A549 (cell line): ENCODE measurements around a stretch of chr1.

GRCh38 chr1:26864546-26865622, 1.9 kb downstream of the SFN start:
- PRO-cap: bidirectional peak, plus-strand start at chr1:26865385, minus-strand start at chr1:26865066
CAGE:
- cytosol, long polyA plus RNA: no peak
- long polyA plus RNA: no peak
- nucleus, long polyA plus RNA: no peak

DNA sequence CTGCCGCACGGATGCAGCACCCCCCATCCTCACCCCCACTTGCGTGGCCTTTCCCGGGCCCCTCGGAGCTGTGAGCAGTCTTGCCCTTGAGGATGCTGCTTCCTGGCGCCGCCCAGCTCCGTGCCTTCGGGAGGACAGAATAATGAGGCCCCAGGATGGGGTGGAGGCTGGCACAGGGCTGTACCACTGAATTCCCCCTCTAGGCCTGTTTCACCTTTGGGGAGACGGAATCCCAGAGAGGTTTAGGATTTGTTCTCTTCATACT, 1.3 kb downstream of the TRNP1 start:
- PRO-cap: no peak
CAGE:
- cytosol, long polyA plus RNA: no peak
- long polyA plus RNA: no peak
- nucleus, long polyA plus RNA: no peak

GRCh38 chr1:27145364-27146041, 9.4 kb downstream of the SLC9A1 start:
- PRO-cap: no peak
CAGE:
- cytosol, long polyA plus RNA: no peak
- long polyA plus RNA: no peak
- nucleus, long polyA plus RNA: no peak

- PRO-cap: no peak
CAGE:
- cytosol, long polyA plus RNA: no peak
- long polyA plus RNA: no peak
- nucleus, long polyA plus RNA: no peak
These were observed 665 bp downstream of the SLC9A1 start for GRCh38 chr1:27154235-27154685.

DNA sequence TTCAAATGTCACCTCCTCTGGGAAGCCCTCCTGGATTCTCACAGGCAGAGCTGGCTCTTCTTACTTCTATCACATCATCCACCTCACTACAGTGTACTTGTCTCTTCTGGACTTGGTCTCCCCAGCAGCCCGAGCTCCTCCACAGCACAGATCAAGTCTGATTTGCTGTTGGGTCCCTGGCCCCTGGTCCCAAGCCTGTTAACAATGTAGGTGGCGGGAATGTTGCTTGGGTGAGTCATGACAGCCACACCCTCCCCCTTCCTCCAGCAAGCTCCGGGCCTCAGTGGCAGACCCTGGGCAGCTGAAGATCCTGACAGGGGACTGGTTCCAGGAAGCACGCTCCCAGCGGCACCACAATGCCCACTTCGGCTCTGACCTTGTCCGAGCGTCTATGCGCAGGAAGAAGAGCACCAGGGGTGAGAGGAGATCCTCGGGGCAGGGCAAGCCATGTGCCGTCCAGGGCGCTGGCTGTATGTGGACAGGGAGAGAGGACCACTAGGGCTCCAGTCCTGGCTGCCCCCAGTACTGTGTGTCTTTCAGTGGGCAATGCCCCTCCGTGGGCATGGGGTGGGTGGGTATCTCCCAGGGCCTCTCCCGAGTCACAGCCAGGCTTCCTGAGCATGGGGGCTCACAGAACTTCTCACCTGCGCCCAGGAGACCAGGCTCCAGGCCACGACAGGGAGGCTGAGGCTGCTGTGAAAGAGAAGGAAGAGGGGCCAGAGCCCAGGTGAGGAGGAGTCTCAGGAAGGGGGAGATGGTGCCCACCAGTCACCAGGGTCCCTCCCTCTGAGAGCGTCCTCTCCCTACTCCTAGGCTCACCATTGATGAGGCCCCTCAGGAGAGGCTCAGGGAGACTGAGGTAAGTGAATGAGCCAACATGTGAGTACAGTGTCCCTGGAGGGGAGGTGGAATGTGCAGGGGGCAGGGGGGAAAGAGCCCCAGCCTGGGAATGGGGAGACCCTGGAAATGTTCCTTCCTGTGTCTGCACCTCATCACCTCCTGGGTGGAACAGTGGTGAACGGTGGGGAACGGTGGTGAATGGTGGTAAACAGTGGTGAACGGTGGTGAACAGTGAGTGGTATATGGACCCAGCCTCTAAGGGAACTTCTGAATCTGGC, 5.7 kb downstream of the SYTL1 start:
- PRO-cap: no peak
CAGE:
- cytosol, long polyA plus RNA: no peak
- long polyA plus RNA: no peak
- nucleus, long polyA plus RNA: no peak

DNA sequence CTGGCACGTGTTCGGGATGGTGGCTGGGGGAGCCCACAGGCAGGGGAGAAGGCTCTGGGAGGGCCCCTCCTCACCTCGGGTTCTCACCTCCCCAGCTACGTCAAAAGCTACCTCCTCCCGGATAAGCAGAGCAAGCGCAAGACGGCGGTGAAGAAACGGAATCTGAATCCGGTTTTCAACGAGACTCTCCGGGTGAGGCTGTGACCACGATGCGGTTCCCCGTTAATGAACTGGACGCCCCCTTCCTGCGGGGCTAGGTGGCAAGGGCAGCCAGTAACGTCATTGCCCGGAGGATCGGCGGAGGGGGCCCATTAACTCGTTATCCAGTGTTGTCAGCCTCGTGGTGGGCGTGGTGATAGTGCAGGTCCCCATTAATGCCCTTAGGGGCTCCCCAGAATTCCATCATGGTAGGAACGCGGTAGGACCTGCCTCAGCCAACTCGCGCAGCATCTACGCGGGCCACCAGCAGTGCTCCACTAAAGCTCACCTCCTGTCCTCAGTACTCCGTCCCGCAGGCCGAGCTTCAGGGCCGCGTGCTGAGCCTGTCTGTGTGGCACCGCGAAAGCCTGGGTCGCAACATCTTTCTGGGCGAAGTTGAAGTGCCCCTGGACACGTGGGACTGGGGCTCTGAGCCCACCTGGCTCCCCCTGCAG, 8.6 kb downstream of the SYTL1 start:
- PRO-cap: no peak
CAGE:
- cytosol, long polyA plus RNA: no peak
- long polyA plus RNA: no peak
- nucleus, long polyA plus RNA: no peak

- PRO-cap: no peak
CAGE:
- cytosol, long polyA plus RNA: no peak
- long polyA plus RNA: no peak
- nucleus, long polyA plus RNA: no peak
These were observed 7.2 kb downstream of the GPR3 start for GRCh38 chr1:27399595-27400064.

DNA sequence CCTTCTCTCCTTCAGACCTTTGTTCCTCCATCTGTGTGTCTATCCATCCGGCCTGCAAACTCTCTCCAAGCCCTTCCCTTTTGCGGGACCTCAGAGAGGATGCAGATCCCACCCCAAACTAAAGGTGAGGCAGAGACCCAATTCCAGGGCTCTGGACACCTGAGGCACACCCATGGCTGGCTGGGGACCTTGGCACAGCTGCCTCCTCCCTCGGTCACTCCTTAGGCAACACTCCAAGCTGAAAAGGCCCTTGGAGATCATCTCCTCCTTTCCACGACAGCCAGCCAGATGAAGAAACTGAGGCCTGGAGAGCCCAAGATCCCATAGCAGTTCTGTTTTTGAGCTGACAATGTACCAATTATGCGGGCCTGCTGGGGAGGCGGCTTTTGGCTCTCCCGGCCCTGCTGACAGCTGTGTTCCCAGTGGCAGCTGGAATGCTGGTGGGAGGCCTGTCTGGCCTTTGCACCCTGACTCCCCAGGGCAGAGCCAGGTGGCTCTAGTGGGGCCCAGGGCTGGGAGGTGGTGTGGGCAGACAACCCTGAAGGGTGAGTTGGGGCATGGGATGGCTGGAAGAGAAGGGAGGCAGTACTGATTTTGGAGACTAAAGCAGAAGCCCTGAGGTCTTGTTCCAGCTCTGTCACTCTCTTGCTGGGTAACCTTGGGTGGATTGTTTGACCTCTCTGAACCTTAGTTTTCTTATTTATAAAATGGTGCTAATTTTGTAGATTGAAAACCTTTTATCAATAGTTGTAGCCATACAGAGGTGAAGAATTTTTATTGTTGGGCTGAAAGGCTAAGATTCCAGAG, 30.7 kb upstream of the WASF2 start:
- PRO-cap: no peak
CAGE:
- cytosol, long polyA plus RNA: no peak
- long polyA plus RNA: no peak
- nucleus, long polyA plus RNA: no peak

GRCh38 chr1:27539966-27540592, 50.1 kb upstream of the WASF2 start:
- PRO-cap: no peak
CAGE:
- cytosol, long polyA plus RNA: no peak
- long polyA plus RNA: no peak
- nucleus, long polyA plus RNA: no peak

DNA sequence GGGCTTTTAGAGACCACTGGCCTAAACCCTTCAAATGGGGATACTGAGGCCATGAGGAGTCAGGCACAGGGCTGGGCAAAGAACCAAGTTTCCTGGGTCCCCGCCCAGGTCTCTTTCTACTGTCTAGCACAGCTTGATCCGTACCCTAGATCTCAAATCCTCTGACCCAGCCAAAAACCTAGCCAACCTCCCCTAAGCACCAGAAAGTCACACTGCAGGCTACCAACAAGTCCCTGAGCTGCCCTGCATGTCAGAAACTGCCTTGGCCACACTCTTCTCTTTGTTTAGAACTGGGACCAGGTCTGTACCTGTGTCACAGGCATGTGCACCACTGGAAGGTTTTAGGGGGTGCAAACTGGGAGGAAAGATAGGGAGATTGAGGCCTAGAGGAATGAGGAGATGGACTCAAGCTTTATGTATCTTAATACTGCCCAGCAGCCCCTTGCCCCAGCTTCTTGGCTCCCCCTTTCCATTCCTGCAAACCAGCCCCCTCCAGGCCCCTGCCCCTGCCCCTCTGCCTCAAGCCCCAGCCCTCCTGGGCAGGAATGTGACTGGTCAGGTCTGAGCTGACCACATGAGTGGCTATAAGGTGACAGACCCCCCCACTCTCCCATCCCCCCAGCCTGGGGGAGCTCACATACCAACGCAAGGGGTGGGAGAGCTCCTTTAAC, 33.4 kb downstream of the AHDC1 start:
- PRO-cap: no peak
CAGE:
- cytosol, long polyA plus RNA: no peak
- long polyA plus RNA: no peak
- nucleus, long polyA plus RNA: no peak

GRCh38 chr1:27571353-27572166, 32.4 kb downstream of the AHDC1 start:
- PRO-cap: no peak
CAGE:
- cytosol, long polyA plus RNA: no peak
- long polyA plus RNA: no peak
- nucleus, long polyA plus RNA: no peak

GRCh38 chr1:27589050-27590257, 14.5 kb downstream of the AHDC1 start:
- PRO-cap: no peak
CAGE:
- cytosol, long polyA plus RNA: no peak
- long polyA plus RNA: no peak
- nucleus, long polyA plus RNA: no peak

GRCh38 chr1:27599701-27600915, 3.8 kb downstream of the AHDC1 start:
- PRO-cap: no peak
CAGE:
- cytosol, long polyA plus RNA: no peak
- long polyA plus RNA: no peak
- nucleus, long polyA plus RNA: no peak

DNA sequence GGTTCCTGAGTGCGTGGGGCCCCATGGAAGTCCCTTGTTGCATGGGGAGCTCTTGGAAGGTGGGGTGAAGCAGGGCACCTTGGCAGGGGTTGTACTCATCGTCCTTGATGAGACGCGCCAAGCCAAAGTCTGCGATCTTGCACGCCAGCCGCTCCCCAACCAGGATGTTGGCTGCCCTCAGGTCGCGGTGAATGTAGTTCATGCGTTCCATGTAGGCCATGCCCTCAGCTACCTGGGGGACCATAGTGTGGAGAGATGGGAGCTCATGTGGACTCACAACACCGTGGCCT, 10.4 kb upstream of the AHDC1 start:
- PRO-cap: no peak
CAGE:
- cytosol, long polyA plus RNA: no peak
- long polyA plus RNA: no peak
- nucleus, long polyA plus RNA: no peak

DNA sequence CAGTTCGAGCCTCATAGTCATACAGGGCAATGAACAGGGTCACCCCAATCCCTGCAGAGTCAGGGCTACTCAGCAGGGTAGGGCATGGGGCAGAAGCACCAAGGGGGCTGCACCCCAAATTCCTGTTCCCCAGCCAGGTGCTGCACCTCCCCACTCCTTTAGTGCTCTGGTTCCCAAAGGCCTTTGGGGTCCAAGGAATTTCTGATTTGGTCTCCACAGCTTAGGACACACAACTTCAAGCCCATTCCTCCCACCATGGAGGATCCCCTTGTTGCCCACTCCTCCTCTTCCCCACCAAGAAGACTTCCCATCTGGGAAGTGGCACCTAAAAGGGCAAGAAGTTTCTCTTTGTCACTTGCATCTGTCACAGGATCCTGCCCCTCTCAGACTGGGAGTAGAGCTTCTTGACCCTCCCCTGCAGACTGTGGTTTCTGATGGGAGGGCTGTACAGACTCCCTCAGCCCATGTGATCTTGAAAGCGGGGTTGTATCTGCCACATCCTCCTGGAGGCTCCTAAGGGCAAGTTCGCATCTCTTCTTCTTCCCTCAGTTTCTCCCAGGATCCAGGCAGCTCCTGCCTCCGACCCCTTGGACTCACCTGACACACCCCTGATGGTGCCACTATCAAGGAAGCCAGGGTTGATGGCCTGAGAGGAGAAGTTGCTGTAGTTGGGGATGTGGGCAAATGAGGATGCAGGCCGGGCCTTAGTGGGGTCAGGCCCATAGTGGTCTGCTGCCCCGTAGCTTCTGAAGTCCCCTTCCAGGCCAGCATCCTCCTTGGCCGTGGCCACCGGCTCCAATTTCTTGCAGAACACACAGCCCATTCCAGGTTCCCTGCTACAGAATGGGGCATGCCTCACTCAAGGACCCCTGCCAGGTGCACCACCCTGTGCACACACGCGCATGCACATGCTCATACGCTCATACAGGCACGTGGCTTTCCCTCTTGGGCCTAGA, 11.6 kb downstream of the FGR start:
- PRO-cap: no peak
CAGE:
- cytosol, long polyA plus RNA: no peak
- long polyA plus RNA: no peak
- nucleus, long polyA plus RNA: no peak

GRCh38 chr1:27635437-27636028, 548 bp upstream of the FGR start:
- PRO-cap: no peak
CAGE:
- cytosol, long polyA plus RNA: no peak
- long polyA plus RNA: no peak
- nucleus, long polyA plus RNA: no peak

DNA sequence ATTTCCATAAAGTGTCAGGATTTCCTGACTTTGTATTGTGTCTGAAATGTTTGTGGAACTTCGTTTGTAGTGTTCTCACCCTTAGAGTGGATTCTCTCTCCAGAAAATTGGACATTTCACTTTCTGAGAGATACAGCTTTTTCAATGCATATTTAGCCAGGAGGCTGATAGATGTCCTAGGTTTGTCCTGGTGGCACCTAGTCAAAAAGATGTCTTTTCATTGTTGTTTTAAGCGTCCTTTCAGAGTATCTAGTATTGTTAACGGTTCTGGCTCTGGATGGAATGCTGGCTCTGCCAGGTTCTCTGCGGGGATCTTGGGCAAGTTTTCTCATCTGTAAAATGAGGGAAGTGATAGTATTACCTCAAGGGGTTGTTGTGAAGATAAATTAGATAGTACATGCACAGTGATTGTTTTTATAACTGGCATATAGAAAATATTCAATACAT, 19.3 kb downstream of the FAM76A start:
- PRO-cap: no peak
CAGE:
- cytosol, long polyA plus RNA: no peak
- long polyA plus RNA: no peak
- nucleus, long polyA plus RNA: no peak

DNA sequence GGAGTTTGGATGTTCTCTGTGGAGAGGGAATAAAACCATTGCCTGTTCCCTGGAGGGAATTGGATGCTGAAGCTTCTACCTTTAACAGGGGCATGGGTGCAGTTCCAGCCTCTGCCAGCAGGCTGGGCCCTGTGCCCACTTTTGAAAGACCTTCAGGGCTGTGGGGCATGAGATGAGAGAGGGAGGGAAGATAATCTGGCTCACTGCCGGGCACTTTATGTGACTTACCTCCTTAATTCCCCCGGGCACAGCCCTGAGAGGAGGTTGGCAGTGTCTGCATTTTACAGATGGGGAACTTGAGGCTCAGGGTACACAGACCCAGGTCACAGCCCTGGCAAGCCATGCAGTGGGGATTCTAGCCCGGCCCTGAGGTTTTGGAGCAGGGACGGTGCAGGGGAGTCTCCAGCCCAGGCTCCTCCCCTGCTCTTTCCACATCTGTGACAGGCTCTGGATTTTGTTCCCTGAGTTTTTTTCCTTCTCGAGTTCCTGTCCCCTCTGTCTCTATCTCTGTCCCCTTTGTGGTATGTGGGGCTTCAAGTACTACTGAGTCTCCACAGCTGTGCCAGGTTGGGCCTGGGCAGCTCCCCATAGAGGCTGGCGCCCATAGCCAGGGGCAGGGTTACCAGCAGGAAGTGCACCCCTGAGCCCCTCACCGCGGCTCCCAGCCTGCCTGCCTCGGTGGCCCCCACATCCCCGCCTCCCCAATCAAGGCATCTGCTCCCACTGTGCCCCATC, 14.1 kb upstream of the THEMIS2 start:
- PRO-cap: no peak
CAGE:
- cytosol, long polyA plus RNA: no peak
- long polyA plus RNA: no peak
- nucleus, long polyA plus RNA: no peak

- PRO-cap: no peak
CAGE:
- cytosol, long polyA plus RNA: no peak
- long polyA plus RNA: no peak
- nucleus, long polyA plus RNA: no peak
These were observed 9.1 kb upstream of the THEMIS2 start for GRCh38 chr1:27862903-27863966.

- PRO-cap: no peak
CAGE:
- cytosol, long polyA plus RNA: no peak
- long polyA plus RNA: no peak
- nucleus, long polyA plus RNA: no peak
These were observed 632 bp downstream of the THEMIS2 start for GRCh38 chr1:27872729-27873622.